PC-3 (cell line): ENCODE results near the genes OR13C8 and OR13C5.

DNA sequence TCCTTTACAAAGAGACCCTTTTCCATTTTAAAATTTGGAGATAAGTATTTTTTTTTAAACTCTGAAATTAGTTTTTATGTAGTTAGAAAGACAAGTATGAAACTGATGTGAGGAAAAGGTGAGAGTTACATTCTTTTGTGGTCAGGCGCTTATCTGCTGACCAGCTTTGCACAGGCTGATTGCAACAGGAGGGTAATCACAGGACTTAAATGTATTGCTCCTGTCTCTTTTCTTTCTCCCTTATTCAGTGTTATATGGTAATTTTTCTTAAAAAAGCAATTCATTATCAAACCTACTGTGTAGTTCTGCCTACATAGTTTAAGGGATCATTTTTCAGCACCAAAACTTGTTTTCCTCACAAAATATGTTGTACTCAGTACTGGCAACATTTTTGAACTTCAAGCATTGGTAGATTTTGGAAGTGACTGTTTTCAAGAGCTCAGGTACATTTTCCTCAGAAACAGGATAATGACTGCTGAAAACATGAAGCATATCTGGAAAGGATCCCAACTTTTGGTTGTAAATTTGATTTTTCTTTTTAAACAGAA lies 43.3 kb downstream of the TMEFF1 start:
- RAMPAGE, long total RNA = no peak

- RAMPAGE, long total RNA = no peak
Measured at GRCh38 chr9:101029938-101030286, 1.4 kb downstream of the PLPPR1 start.

DNA sequence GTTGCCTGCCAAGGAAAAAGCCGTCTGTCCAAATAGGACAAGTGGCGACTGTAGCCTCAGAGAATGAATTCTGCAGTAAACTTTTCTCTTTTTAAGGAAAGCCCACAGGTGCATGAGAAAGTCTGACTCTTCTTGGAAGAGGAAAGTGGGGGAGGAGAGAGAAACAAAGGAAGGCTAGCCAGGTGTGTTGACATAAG lies 58.5 kb downstream of the BAAT start:
- RAMPAGE, long total RNA = no peak

DNA sequence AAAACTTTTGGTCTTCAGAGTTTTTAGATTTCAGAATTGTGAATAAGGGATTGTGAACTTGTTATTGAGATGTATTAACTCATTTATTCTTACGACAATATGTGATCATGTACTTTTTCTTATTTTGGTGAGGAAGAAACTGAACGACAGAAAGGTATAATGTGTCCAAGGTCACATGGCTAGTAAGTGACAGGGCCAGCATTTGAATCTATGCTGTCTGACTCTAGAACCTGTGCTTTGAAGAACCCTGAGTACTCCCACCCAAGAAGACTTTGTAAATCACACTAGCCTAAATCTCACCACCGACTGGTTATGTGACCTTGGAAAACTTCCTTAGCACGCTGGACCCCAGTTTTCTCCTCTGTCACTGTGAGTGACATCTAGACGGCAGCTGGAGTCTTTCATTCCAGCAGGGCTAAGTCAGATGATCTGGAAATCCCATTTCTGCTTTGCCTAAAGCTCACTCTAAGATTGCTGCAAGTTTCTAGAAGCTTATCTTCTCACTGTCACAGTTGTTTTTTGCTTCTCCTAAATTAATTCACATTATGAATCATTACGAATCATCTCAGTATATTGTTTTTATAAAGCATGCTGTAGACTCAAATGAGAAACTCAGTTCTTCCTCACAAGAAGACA lies 17.1 kb downstream of the ALDOB start:
- RAMPAGE, long total RNA = no peak

DNA sequence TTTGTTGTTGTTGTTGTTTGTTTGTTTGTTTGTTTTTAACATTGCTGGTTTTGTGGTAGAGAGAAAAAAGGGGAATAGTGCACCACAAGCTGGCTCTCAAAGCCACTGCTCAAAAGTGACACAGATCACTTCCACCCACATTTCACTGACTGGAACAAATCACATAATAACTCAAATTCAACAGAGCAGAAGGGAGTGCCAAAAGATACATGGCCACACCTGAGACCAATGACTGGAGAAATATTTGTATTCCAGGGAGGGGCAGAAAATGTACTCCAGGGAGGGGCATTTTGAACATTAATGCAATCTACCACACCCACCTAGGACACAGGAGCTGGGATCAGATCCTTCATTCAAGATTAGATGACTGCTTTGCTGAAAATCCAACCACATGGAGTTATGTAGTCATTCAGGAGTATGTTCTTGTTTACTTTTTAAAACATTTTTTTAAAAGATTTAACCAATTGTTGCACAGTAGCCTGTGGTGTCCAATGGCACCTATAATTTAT lies 6.6 kb downstream of the PGAP4 start:
- RAMPAGE, long total RNA = no peak

DNA sequence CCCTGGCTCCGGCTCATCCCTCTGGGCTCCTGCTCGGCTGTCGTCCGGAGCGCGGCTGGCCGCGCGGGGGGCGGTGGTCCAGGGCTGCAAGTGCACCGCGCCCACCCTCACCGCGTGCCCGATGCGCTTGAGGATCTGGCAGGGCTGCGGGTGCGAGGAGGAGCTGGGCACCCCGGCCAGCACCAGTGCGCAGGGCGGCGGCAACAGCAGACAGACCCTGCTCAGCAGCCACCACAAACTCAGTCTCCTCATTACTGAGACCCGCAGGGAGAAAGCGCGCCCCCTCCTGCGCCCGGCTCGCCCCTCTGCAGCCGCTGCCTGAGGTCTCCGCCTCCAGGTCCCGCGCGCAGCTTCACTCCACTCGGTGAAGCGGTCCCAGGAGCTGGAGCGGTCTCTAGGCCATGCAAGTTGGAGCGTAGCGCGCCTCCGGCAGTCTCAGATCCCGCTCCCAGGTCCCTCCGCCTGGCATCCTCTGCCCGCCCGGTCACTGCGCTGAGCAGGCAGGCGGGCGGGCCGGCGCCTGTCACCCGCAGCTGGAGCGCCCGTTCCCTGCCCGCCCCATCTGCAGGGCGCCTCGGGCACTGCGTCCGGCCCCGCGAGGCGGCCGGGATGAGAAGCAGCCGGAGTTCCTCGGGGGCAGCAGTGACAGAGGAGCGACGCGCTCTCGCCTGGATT lies 582 bp downstream of the GRIN3A start:
- RAMPAGE, long total RNA = no peak

DNA sequence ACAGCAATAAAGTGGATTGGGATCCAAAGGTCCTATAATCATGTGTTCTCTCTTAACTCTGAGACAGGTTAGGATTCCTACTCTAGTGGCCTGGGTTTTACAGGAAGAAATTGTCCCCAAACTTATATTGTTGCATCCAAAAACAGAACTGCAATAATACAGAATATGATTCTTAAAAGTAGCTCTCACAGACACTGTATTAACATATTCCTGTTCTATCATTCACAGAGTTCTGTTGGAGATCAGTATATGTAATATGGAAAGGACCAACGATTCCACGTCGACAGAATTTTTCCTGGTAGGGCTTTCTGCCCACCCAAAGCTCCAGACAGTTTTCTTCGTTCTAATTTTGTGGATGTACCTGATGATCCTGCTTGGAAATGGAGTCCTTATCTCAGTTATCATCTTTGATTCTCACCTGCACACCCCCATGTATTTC lies at the start of gene OR13C8:
Gene OR13C8 (plus strand): TSS at position 257 of the 439 bp plus-strand sequence.
- RAMPAGE, long total RNA = no peak

DNA sequence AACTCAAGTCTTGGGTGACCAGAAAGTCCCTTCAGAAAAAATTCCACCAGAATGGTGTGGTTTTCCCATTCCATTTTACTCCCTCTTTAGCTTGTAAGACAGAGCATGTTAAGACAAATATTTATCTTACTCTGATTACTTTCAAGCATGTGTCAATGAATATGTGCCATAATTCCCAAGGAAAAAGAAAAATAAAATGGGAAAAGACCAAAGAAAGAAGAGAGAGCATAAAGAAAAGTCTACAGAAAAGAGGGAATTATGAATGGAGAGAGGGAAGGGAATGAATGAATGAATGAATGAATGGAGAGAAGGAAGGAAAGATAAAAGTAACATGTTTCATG lies at the start of gene OR13C5:
Gene OR13C5 (minus strand): TSS at position 74 of the 341 bp plus-strand sequence.
- RAMPAGE, long total RNA = no peak

GRCh38 chr9:104794078-104794677 lies 30.2 kb downstream of the NIPSNAP3B start:
- RAMPAGE, long total RNA = no peak

DNA sequence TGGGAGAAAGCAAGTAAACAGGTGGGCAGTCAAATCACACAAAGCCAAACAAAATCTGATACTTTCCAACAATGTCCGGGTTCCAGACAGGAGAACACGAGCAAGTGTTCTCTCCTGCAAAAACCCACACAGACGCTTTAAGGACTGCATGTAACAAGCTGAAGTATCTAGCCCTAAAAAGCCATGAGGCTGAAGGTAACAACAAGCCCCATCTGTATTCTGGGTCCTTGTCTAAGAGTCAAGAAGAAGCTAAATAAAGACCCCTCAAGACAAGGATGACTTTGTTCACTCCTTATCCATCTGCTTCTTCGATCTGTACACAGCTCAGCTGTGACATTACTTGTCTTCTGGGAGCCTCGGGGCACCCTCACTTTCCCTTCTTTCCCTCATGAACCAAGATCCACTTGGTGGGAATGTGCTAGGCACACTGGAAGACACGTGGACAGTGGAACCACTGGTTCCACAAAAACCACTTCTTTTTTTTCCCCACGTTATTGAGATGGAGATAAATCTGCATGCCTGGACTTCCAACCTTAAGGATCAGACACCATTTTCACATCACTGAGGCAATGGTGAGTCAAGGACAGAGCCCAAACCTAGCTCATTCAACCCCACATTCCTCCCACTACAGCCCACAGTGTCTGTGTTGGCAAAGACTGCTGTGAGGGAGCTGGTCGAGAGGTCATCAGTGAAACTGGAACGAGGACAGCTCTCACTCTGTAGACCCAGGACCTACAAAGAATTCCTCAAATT lies 75.0 kb downstream of the ABCA1 start:
- RAMPAGE, long total RNA = no peak

- RAMPAGE, long total RNA = no peak
Measured at GRCh38 chr9:104866624-104866895, 61.4 kb downstream of the ABCA1 start.

- RAMPAGE, long total RNA = no peak
Measured at GRCh38 chr9:104868777-104869735, 58.9 kb downstream of the ABCA1 start.

DNA sequence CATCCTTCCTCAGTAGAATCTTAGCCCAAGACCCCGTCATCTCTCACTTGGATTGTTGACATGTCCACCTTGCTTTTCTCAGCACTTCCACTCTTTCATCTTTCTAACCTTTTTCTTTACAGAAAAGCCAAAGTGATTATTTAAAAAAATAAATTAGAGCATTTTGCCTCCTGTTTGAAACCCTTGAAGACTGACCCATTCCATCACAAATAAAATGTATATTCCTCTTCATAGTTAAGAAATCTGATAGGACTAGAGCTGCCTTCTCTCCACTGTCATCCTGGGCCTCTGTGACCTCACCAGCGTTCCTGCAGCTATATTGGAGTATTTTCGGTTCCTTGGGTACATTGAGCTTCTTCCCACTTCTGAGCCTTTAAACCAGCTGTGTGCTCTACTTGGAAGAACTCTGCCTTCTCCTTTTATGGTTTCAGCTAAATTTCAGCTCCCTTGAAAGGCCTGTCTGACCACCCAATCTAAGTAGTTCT lies 99.1 kb upstream of the ABCA1 start:
- RAMPAGE, long total RNA = no peak

DNA sequence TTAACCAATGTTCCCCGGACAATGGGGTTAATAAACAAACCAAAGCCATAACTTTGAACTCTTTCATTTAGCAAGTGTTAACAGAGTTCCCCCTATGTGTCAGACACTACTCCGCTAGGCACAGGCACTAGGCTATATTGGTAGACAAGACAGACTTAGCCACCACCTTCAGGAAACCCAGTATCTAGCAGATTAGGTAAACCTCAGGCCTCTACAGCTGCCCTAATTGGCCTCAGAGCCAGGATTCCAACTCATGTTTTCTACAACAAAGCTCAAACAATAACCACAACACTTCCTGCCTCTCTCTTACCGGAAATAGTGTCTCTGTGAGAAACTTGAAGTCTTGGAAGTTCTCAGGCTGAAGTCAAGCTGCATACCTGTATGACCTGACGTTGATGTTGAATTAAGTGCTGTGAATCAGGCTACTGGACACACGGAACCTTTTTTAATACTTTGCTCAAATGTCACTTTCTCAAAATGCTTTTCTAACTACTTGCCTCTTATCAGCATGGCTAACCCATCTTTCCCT lies 116.6 kb upstream of the SLC44A1 start:
- RAMPAGE, long total RNA = no peak

DNA sequence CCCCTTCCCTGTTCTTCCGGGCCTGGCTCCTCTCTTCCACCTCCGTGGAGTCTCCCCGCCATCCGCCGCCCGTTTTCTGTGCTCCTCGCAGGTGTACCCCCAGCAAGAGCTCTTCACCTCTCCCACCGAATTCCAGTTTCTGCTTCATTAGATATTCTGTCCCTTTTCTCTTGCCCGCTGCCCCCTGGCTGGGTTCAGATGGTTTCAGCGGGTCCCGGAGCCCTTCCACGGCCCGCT lies 720 bp downstream of the SLC44A1 start:
- RAMPAGE, long total RNA = no peak

GRCh38 chr9:105329750-105330025 lies 85.2 kb downstream of the SLC44A1 start:
- RAMPAGE, long total RNA = no peak

DNA sequence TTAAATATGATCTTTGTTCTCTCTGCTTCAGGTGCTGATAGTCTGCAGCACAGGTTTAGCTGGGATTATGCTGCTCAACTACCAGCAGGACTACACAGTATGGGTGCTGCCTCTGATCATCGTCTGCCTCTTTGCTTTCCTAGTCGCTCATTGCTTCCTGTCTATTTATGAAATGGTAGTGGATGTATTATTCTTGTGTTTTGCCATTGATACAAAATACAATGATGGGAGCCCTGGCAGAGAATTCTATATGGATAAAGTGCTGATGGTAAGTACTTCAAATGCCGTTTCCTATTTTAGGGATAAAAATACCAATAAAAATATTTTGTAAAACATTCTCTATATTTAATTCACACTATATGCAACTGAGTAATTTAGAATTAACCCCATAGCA lies 64.7 kb upstream of the FSD1L start:
- RAMPAGE, long total RNA = no peak

GRCh38 chr9:105385131-105386049 lies 62.4 kb upstream of the FSD1L start:
- RAMPAGE, long total RNA = no peak

GRCh38 chr9:105418524-105418976 lies 29.3 kb upstream of the FSD1L start:
- RAMPAGE, long total RNA = no peak

DNA sequence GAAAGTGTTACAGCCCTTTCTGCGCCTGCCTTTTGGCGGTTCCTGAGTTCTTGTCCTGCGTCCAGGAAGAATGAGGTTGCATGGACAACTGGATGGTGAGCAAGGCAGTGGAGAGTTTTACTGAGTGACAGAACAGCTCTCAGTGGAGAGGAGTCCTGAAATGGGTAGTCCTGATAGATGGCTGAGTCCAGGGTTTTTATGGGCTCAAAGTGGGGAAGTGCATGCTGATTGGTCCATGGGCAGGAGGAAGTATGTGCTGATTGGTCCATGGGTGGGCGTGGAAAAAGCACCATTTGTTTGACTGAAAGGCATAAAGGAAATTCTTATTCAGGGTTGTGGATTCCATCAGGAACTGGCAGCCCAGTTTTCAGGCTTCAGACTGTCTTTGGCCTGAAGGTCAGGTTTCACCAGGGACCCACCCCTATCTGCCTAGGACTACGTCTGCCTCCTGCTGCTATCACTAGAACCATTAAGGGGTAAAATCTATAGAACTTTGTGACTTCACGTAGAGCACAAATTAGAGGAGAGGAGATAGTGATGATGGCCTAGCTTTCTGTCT lies 10.6 kb downstream of the FSD1L start:
- RAMPAGE, long total RNA = no peak